Zone of skin (tissue), 1 donor: ENCODE measurements around the genes PWWP2B and NKX6-2.

DNA sequence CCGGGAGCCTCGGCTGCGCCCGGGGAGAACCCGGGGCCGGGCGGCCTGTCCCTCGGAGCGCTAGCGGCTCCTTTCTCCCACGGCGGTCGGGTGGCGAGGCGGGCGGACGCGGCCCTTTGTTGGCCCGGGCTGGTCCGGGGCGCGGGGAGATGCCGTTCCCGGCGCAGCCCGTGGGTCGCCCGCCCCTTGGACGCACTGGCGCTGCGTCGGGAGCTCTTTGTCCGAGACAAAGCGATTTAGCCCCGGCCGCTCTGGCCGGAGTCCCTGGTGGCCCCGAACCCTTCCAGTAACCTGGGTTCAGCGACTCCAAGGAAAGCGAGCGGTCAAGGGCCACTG, 624 bp downstream of the DPYSL4 start:
- RRBS, result 3% methylated on average over 24 of the region's 41 CpGs

GRCh38 chr10:132229706-132230757, 43.3 kb downstream of the DPYSL4 start:
- RRBS, result 35% methylated on average over 6 of the region's 46 CpGs

- RRBS, result no CpG with 5 or more reads among the region's 6 CpGs
Observed at GRCh38 chr10:132320028-132320449, 12.0 kb upstream of the LRRC27 start.

- RRBS, result under 1% methylated on average over 46 of the region's 139 CpGs
Observed at GRCh38 chr10:132396900-132397974, at the start of gene PWWP2B. PWWP2B (plus strand) TSS chr10:132397200.

GRCh38 chr10:132403637-132404125, 6.7 kb downstream of the PWWP2B start:
- RRBS, result no CpG with 5 or more reads among the region's 19 CpGs

DNA sequence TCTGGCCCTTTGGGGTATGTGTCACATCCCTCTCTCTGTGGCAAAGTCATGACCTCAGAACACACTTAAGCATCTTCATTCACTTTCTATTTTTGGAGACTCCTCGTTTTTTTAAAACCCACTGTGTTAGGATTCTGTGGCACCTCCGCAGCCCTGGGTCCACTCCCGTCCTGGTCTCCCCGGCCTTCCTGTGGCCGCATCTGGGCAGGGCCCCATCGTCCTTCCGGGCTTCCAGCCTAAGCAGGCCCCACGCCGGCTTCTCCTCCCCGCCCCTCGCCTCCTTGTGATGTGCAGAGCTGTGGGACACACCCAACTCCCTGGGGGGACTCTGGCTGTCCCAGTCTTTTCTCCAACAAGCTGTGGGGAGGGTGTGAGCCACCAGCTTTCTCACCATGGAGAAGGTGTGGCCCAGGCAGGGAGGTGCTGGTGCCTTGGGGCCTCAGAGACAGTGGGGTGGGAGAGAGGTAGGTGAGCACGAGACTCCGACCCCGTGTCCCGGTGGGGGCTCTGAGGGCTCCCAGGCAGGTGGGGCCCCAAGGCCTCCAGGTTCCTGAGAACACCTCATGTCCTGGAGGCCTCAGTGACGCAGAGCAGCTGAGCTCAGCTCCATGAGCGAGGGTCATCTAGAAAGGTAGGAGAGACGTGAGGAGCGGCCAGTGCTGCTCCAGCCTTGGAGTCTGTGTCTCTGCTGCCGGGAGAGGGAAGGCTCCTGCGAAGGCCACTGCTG, 16.6 kb downstream of the PWWP2B start:
- RRBS, result 5% methylated on average over 4 of the region's 21 CpGs

GRCh38 chr10:132420284-132420443, 23.2 kb downstream of the PWWP2B start:
- RRBS, result no CpG with 5 or more reads among the region's 4 CpGs

GRCh38 chr10:132422897-132423882, 26.2 kb downstream of the PWWP2B start:
- RRBS, result no CpG with 5 or more reads among the region's 27 CpGs

GRCh38 chr10:132430007-132430556, 33.1 kb downstream of the PWWP2B start:
- RRBS, result no CpG with 5 or more reads among the region's 8 CpGs

DNA sequence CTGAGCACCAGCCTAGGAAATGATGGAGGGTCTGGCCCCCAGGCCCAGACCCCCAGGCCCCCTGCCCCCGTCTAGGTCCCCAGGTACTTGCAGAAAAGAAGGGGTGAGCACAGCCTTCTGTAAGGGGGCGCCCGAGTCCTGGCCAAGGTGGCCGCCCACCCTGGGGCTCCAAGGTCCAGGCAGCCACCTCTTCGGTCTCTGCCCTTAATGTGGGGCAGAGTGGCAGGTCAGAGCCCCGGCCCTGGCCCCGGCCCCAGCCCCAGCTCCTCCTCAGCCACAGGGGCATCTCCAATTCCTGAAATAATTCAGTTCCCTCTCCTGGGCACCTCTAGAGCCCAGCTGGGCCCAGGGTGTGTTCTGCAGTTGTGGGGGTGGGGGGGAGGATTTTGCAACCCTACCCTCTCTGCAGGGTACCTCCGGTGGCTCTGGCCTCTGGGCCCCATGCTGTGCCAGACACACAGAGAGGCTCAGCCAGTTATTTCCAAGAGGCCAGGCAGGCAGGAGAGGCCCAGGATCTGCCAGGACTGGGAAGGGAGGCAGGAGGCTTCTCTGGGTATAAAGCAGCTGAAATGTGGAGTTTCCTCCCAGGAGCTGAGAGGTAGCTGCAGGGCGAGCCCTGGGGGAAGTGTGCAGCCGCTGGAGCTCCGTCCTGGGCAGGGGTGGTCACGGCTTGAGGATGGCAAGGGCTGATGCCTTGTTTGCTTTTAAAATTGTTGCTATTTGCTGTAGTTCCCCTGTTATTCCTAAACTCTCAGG, 47.9 kb downstream of the PWWP2B start:
- RRBS, result no CpG with 5 or more reads among the region's 12 CpGs

- RRBS, result no CpG with 5 or more reads among the region's 8 CpGs
Observed at GRCh38 chr10:132469578-132469932, 68.0 kb upstream of the INPP5A start.

GRCh38 chr10:132517878-132519014, 19.3 kb upstream of the INPP5A start:
- RRBS, result 8% methylated on average over 2 of the region's 36 CpGs

DNA sequence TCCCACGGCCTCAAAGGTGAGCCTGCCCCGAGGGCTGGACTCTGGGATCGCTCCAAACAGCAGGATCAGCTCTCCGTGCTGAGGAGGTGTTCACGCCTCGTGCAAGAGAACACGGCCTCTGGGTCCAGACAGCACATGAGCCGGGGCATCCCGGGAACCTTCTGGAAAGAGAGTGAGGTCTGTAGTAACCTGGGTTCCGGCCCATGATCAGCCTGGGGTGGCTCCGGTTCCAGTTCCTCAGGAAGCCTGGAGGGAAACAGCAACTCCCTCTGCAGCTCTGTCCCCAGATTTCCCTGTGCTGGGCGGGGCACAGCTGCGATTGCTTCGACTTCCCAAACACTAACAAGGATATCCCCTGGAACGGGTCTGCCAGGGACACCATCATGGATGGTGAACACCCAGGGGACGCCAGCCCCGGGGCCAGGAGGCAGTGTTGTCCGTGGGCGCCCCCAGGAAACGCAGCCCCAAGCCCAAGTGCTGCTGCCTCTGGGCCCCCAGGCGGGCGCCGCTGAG, 18.0 kb upstream of the INPP5A start:
- RRBS, result 45% methylated on average over 1 of the region's 23 CpGs

DNA sequence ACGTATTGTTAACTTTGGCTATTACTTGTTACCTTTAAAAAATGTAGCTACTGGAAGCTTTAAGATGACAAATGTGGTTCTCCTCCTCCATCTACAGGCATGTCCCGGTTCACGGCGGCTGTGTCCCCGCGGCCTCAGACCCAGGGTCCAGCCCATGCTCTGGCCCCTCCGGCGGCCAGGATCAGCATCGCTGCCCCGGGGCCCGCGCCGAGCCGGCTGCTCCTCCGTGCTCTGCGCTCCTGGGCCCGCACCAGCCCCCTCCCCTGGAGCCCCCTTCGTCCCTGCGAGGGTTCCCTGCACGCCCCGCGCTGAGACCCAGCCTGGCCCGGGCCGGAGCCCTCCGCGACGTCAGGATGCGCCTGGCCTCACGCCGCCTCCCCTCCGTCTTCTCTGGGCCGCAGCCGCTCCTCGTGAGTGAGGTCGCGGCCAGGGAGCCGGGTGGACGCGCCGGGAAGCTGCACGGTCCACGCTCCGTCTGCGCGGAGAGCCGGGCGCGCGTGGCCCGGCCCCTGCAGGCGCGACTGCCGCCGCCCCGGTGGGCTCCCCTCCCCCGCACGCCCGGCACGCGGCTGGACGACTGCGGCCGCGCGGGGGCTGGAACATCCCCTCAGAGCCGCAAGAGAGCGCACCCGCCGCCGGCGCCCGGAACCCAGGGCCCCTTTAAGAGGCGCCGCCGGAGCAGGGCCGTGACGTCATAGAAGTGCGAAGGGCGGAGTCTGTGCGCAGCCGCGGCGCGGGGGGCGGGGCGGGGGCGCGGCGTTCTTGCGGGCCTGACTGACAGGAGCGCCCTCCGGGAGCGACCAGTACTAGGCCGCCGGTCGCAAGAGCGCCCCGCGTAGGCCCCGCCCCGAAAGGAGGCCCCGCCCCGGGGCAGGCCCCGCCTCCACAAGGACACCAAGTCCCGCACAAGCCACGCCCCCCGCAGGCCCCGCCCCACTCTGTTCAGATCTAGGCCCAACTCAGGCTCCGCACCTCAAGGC, 603 bp upstream of the INPP5A start:
- RRBS, result 2% methylated on average over 61 of the region's 109 CpGs

DNA sequence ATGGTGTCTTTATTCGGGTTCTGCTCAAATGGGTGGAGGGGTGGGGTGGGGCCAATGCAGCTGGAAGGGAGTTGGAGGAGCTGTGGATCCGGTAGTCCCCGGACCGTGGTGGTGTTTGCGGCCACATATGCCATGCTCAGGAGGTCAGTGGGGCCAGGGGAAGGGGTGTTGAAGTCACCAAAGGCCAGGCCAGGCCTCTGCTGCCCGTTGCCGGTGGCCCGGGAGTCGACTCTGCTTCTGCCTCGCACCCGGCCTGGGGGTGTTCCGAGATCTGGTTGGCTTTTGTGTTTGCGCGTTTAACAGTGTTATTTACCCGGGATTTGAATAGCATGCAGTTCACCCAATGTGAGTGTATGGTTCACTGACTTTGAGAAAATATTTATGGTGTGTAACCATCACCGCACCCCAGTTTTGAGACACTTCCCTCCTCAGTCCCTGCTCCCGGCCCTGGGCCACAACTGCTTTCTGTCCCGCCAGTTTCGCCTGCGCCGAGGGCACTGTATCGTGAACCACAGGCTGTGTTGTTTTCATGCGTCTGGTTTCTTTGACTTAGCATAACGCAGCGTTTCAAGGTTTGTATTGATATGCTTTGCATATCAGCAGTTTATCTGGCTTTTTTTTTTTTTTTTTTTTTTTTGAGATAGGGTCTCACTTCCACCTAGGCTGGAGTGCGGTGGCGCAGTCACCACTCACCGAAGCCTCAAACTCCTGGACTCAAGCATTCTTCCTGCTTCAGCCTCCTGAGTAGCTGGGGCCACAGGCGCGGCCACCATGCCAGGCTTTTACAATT, 10.8 kb downstream of the INPP5A start:
- RRBS, result 93% methylated on average over 12 of the region's 30 CpGs

- RRBS, result no CpG with 5 or more reads among the region's 18 CpGs
Observed at GRCh38 chr10:132591588-132592069, 54.0 kb downstream of the INPP5A start.

- RRBS, result no CpG with 5 or more reads among the region's 6 CpGs
Observed at GRCh38 chr10:132602279-132602493, 64.6 kb downstream of the INPP5A start.

DNA sequence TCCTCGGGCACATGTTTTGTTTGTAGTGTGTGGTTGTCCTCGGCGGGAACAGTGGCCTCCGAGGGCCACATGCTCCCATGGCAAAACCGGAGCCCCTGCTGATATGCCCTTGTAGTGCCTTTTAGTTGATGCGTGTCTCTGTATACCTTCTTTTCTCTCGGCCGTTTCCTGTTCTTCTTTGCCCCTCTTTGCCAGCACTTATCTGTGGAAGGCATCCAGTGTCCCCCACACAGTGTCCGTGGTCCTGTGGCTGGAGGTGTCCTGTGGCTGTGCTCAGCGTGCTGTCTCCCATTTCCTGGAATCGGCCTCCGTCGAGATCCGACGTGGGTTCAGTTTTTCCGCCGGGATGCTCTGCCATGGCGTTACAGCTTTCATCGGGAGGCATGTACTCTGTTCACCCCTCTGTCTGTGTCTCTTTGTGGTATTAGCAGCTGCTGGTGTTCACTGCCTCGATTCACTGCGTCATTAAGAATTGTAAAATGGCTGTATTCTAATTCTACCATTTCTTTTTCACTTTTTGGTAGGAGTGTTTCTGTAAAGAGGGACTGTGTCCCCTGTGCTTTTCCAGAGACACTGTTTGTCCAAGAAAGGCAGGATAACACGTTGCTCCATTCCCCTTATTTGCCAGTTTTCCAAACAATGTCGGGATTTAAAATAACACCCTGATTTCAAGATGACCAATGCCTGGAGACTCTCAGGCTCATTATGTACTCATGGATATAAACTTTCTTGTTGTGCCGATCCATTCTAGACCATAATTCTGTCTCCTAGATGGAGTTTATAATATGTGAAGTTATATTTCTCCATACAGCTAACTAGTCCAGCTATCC, 103.2 kb downstream of the INPP5A start:
- RRBS, result no CpG with 5 or more reads among the region's 24 CpGs

GRCh38 chr10:132782409-132783652, 3.1 kb downstream of the NKX6-2 start:
- RRBS, result no CpG with 5 or more reads among the region's 42 CpGs

- RRBS, result 3% methylated on average over 65 of the region's 109 CpGs
Observed at GRCh38 chr10:132785945-132786606, at the start of gene NKX6-2. NKX6-2 (minus strand) TSS chr10:132786147.